Diencephalon (tissue), 2 donors: Measurements from ENCODE around the genes SLC38A9 and DDX4.

GRCh38 chr5:53036055-53036411 lies 46.9 kb downstream of the ITGA2 start:
- RAMPAGE, long total RNA: no peak

DNA sequence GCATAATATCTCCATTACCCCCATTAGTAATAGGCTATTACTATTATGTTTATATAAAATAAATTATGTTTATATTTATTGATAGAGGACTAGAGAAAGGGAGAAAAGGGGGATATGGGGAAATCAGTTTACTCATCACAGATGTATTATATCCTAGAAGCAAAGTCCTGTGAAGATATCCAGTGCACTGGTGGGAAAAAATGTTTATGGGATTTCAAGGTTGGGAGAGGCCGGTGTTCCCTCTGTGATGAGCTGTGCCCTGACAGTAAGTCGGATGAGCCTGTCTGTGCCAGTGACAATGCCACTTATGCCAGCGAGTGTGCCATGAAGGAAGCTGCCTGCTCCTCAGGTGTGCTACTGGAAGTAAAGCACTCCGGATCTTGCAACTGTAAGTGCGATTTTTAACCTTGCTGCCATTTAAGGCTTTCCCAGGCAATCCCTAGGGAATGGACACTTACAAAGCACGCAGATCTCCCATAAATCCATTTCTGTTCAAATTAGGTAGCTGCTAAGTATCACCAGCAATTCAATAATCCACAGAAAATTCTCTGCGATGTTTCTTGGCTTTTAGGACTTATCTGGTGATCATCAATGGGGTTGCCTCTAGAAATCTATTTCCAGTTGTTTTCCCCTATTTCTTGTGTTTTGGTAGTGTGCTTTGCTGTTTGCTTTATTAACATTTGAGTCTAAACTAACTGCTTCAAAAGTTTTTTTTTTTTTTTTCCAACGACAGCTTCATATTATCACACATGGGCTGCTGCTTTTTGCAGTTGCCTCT lies 4.6 kb downstream of the FST start:
- RAMPAGE, long total RNA: no peak

GRCh38 chr5:54043109-54043637 lies 267.2 kb downstream of the ARL15 start:
- RAMPAGE, long total RNA: no peak

- RAMPAGE, long total RNA: no peak
Measured at GRCh38 chr5:54094830-54095704, 215.3 kb downstream of the ARL15 start.

DNA sequence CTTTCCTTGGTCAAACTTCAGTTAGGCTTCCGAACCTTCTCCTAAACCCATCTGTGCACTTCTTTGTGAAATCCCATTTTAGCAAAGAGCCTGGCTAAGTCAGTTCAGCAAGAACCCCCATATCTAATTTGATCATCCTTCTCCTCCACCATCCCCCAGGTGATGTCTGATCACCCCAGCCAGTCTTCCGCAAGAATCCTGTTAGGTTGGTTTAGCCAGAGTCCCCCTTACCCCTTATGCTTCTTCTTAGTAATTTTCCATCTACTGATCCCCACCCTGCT lies 109.1 kb downstream of the ARL15 start:
- RAMPAGE, long total RNA: no peak

DNA sequence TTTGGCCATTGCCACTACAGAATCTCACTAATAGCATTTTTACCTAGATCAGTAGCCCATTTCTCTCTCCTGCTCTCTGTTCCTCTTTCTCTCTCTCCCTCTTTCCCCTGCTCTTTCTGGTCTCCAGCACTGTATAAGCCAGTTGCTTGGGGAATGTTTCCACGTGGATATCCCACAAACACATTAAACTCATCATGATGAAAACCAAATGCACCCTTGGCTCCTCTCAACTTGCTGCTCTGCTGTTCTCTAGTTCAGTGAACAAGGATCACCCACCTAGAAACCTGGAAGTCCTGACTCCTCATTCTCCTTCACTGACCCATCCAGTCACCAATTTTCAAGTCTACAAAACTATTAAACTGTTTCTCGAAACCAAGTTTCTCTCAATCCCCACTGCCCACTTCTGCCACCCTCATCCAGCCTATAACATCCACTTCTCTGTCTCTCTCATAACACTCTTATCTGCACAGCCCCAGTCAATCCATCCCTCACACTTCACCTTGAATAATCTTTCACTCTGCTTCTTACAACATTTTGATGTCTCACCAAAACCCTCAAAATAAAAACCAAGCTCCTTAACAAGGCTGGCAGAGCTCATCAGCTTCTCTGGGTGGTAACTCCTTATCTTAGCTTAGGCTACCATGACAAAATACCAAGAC lies 79.3 kb downstream of the ARL15 start:
- RAMPAGE, long total RNA: no peak

DNA sequence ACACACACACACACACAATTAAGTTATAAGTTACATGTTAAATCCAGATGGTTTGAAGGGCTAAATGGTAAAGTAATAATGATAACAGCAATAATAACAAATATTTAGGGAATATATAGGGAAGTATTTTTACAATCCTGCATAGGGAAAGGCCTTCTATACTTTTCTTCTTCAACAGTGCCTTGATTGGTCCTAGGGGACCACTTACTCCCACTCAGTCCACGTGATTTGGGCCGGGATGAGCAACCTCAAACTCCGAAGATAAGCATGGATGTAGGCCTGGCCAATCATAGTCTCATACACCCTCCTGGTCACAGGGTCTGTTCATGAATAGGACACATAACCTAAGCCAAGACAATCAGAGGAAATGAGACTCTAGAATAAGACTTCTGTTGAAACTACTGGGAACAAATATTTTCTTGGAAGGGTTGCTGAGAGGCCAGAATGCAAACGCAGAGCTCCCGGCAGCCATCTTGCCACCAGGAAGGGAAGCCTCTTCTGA lies 68.2 kb downstream of the ARL15 start:
- RAMPAGE, long total RNA: no peak

GRCh38 chr5:54300751-54301372 lies 9.5 kb downstream of the ARL15 start:
- RAMPAGE, long total RNA: no peak

- RAMPAGE, long total RNA: no peak
Measured at GRCh38 chr5:54581228-54581921, 63.8 kb downstream of the SNX18 start.

DNA sequence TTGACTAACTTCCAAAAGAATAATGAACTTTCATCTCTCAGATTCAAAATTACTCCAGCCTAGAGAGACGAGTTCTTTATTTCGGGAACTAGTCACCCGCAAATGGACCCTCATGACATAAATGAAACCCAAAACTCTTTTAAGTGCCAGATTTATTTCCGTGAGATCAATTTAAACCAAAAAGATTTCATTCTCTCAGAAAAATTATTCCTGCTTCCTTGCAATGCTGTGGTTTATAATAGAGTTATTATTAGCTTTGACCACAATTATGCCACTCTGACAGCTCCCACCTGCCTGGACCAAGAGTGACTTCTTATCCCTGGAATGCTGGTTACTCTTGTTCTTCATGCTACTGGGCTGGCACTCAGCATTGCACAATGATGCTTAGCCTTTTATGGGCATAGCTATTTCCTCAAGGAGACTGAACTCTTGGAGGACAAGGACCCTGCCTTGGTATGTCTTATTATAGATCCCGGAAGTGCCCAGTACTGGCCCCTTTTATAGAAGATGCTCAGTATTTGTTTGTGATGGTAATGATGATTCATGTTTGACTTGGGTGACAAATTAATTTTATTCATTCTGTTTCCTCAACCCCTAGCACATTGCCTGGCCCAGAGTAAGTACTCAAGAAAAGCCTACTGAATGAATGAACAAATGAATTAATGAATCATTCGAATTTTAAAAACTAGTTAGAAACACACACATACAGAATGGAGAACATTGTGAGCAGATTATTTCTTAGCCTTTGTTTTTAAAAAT lies 183.6 kb downstream of the SNX18 start:
- RAMPAGE, long total RNA: no peak

GRCh38 chr5:55231184-55232112 lies 2.0 kb downstream of the CCNO start:
- RAMPAGE, long total RNA: no peak

DNA sequence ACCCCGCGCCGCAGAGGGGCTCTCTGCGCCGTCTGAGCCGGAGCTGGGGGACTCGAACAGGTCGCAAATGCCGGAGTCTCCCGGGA lies 278 bp downstream of the CCNO start:
- RAMPAGE, long total RNA: no peak

DNA sequence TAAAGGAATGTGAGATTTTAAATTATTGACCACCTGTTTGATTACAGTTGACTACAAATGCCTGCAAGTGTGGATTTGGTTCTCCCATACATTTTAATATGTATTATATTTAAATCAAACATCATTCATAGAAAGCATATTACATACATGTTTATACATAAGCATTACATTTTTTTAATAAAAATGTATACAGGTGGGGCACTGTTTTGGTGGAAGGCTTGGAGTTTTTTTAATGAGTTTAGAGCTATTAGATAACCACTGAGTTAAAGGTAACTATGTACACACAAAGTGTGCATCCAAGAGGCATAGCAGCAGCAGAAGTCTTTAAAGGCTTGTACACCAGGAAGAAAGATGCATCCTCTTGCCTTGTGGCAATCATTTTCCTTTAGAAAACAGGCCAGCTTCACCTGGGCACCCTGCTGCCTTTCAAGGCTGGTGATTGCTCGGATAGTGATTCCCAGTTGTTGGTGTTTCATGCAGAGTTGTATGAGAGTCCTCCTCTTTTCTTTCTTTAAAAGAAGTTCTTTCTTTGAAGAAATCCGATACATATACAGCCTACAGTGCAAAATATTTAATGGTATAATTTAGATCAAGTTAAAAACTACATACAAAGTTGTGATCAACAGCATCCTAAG lies 109.9 kb downstream of the PLPP1 start:
- RAMPAGE, long total RNA: no peak

GRCh38 chr5:55435967-55436421 lies 98.8 kb downstream of the PLPP1 start:
- RAMPAGE, long total RNA: no peak

DNA sequence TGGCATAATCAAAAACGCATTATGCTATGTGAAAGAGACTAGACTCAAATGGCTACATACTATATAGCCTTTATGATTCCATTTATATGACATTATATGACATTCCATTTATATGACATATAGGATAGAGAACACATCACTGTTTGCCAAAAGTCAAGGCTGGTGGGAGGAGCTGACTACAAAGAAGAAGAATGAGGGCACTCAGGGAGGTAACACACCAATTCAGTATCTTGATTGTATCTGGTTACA lies 24.6 kb downstream of the PLPP1 start:
- RAMPAGE, long total RNA: no peak

GRCh38 chr5:55600409-55600938 lies 65.7 kb upstream of the PLPP1 start:
- RAMPAGE, long total RNA: no peak

DNA sequence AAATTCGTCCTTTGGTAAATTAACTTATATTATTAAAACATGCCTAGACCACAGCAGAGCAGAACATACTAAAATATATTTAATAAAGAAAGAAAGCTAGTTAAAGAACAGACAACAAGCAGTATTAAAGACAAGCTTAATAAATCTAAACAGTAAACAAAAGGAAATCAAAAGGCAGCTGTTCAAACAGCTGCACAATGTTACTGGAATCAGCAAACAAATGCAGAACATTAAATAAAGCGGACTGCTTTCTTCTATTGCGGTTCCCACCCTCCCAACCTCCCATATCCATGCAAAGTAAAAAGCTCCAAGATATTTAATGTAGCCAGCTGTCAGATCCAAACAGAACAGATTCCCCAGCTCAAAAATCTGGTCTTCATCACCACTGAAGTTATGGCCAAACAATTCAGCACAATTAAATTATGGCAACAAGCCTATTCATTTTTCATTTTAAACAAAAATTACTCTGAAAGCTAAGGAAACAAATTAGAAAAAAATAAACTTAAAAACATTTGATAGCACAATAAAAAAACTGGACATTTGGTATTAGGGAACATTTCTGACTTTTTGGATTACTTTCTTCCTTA lies 76.0 kb downstream of the SLC38A9 start:
- RAMPAGE, long total RNA: no peak

- RAMPAGE, long total RNA: no peak
Measured at GRCh38 chr5:55691003-55692272, 20.7 kb downstream of the SLC38A9 start.

DNA sequence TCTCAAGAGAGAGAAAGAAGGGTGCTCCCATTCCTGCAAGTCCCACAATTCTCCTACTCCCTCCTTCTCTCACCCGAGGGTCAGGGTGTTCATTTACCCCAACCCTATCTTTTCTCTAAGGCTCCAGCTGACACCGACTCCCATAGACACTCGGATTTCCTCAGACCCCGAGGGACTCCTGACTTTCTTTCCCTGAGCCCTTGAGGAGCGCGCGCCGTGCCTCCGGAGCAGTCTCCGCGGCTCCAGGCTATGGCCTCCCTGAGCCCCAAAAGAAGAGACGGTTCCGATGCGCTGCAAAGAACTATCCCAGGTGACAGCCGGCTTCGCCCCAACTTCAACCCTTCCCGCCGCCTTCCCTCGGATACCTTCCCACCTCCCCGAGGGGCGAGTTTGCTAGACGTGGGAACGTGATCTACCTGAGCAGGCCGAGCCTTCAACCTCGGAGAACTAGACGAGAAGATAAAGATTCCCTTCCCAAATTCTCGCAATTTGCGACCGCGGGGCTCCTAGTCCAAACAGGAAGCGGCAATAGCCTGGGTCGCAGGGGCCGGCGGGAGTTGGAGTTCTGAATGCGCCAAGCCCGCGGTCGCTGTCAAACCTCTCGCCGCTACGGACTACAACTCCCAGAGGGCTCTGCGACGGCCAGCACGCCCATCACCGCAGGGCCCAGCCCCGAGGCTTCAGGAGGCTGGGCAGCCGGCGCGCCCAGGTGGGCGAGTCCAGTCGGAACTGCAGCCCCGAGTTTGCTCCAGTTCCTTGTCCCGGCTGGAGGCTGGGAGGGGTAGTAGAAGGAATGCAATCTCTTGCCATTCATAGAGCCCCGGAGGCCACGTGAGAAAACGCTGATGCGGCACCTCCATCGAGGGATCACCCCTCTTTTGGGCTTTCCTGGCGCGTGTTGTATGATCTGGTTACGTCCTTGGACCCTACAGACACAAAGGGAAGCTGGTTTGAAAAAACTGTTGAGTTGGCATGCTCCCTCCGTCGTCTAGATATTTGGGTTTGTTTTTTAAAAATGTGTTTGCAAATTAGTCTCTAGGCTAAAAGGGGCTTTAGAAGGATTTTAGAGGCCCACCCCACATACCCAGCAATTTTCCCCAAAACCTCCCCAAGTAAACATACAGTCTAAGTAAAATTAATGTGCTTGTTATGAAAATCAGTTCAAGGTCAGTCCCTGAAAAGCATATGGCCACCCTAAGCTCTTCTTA lies at the start of gene SLC38A9:
TSS of gene SLC38A9 (minus strand) at position 524 of the 1,208 bp plus-strand sequence.
- RAMPAGE, long total RNA: start-site peak on the minus strand centred at position 479 of the sequence, 59 bp wide, 127 and 183 reads in 2 replicates; start-site peak on the plus strand centred at position 674 of the sequence, 52 bp wide, 52 and 42 reads in 2 replicates

- RAMPAGE, long total RNA: no peak
Measured at GRCh38 chr5:55737717-55738152, at the start of gene DDX4. Gene DDX4, plus strand, starts transcription at chr5:55738061.